Measurements from ENCODE around the genes FBXW8, FBXO21 and CCDC60.

GRCh38 chr12:116002657-116003344 is 274.7 kb downstream of the MED13L start:
- PRO-cap, result no peak
- CAGE, long polyA plus RNA, result no peak

GRCh38 chr12:116123130-116124265 is 154.0 kb downstream of the MED13L start:
- PRO-cap, result no peak
- CAGE, long polyA plus RNA, result no peak

DNA sequence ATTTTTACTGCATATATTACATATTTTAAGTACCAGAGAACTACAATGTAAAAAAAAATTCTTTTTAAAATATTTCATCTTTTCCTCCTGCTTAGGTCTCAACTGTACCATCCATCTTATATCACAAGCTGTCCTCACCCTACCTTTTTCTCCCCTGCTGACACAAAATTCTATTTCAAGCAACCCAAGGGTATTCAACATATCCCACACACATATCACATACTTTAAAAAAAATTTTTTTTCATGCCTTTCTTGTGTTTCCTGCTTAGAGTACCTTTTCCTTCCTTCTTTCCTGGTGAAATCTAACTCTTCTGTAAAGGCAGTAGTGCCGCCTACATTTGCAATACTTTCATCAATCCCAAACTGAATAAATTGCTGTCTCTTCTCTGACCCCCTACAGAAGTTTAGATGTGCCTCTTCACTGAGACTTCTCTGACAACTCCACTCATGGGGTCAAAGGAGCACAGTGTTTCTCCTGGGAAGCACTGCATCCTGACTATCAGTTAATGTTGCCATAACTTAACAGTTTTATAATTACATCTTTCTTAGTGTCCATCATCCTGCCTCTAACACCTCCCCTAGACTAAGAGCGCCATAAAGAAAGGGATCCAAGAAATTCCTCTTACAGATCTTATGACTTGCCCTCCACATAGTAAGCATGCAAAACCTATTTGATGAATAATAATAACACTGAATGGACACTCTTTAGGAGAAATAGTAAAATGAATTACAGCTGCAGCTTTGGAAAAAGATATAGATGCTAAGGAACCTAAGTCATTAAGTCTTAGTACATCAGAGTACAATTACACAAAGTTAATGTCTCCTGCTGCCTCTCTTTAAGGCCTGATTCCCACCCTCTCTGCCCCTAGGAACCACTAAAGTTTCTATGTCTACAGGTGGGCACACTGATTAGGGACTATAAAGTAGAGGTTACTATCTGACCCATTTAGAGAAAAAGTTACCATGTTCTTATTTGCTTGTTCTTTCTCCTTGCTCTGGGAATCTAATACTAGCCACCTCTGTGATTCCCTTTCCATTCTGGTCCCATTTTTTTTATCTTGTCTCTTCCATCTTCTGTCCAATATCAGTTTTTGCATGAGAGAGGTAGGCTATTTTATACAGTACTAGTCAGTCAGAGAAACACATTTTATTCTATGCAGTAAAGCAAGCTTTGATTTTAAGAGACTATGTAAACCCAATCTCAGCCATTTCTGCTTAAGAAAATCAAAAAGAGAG is 79.0 kb downstream of the MED13L start:
- PRO-cap, result no peak
- CAGE, long polyA plus RNA, result no peak

DNA sequence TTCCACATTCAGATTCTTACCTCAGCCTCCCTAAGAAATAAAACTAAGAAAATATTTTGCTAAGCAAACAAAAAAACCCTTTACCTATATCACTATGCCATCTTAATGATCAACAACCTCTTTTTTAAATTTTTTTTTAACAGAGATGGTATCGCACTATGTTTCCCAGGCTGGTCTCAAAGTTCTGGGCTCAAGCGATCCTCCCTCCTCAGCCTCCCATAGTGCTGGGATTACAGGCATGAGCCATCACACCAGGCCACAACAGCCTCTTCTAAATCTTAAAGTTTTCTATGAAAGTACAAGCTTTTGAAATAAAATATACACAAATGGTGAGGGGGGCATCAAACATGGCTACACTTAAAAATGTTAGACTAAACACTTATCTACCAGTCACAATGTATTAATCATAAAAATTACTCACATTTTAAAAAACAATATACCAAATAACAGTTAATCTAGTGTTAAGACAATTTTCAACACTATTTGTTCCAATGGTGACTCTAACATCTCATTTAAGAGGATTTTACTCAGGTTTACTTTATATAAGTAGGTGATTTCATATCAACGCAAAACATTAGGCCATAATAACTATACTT is 48.6 kb downstream of the MED13L start:
- PRO-cap, result no peak
- CAGE, long polyA plus RNA, result no peak

- PRO-cap, result no peak
- CAGE, long polyA plus RNA, result no peak
Observed at GRCh38 chr12:116264514-116265375, 12.7 kb downstream of the MED13L start.

DNA sequence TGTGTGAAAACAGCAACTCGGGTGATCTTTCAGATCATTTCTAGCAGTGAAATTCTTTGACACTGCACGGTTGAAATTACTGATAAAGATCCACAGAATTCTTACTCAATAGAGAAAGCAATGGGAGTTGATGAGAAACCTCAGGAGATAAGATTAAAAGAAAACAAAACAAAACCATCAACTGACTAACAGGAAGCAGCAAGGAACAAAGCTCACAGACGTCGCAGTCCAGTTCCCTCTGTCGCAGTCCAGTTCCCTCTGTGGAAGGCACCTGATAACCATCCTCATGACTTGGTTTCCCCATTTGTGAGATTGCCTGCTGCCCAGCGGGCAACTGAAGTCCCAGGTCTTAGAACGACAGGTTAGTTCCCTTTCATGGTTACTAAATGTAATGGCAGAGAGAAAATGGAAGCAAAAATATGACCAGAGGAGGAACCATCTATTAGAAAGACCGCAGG is 4.9 kb upstream of the MED13L start:
- PRO-cap, result no peak
- CAGE, long polyA plus RNA, result no peak

GRCh38 chr12:116325296-116325586 is 47.7 kb upstream of the MED13L start:
- PRO-cap, result no peak
- CAGE, long polyA plus RNA, result no peak

DNA sequence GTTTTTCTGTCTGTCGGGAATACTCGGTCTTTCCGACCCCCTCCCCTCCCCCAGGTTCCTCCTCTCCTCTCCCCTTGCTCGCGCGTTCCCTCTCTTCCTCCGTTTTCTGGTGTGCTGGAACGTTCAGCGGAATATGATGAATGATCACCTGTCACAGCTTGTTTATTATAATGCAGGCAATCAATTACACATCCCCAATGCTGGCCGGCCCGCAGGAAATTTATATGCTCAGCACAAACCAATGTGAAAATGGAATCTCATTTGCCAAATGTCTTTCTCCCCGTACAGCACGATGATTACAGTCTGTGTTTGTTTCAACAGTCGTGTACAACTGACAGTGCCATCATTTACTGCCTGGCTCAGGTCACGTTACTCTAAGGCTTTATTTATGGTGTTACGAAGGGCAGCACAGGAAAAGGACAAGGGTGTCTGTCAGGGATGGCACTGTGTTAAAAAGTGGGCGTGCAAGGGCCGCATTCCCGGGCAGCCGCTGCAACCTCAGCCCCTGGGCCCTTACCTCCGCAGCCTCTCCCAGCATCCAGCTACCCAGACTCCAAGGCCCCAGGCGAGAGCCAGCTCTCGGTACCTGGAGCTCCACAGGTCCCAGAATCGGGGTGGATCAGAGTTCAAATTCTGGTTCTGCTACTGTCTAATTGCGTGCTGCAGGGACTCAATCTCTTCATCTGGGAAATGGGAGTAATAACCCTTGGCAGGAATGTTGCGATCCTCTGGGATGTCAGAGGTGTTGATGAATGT is 24.6 kb upstream of the MAP1LC3B2 start:
- PRO-cap, result no peak
- CAGE, long polyA plus RNA, result no peak

- PRO-cap, result no peak
- CAGE, long polyA plus RNA, result no peak
Observed at GRCh38 chr12:116539139-116539658, 20.0 kb upstream of the MAP1LC3B2 start.

- PRO-cap, result unidirectional peak, plus-strand start at chr12:116910980
- CAGE, long polyA plus RNA, result no peak
Observed at GRCh38 chr12:116910535-116911723, at the start of gene FBXW8. FBXW8 (plus strand) TSS chr12:116910950.

GRCh38 chr12:117032164-117033373 is 66.6 kb downstream of the TESC start:
- PRO-cap, result no peak
- CAGE, long polyA plus RNA, result no peak

GRCh38 chr12:117052631-117053207 is 46.5 kb downstream of the TESC start:
- PRO-cap, result no peak
- CAGE, long polyA plus RNA, result no peak

DNA sequence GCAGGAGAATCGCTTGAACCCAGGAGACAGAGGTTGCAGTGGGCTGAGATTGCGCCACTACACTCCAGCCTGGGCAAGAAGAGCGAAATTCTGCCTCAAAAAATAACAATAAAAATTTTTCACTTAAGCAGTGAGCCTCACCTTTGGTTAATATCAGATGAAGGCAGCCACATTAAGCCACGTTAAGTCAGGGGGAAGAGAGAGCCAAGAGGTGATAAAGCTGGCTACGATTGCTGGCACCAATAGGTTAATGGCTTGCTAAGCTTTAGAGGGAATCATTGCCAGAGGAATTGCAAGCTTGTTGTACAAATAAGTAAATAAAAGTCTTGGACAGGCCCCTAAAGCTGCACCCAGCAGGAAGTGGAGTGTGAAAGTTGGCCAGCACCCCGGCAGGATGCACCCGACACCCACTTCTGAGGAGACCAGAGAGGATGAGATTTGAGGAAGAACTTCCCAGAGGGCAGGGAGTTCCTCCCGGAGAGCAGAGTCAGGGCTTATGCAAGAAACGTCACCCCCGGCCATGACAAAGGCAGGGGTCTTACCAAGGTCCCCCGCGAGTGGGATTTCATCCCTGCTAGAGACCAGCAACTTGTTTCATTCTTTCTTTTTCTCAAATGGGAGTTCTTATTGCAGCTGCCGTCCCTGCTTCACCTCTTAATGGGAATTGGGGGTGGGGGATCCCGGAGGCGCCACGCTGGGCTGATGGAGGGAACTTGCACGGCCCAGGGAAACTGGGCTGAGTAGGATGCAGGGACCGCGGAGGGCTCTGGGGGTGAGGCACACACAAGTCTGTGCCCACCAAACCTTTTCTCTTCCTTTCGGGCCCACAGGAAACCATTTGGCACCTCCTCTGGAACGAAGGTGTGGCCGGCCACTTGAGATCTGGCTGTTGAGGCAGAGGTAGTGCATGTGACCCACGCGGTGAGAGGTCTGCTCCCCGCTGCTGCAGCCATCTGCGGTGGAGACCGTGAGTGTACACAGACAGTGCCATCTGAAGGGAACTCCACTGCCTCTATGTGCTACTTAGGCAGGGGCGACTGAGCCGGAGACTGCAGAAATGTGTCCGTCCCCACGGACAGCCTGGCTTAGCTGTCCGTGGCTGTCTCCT is 41.7 kb upstream of the TESC start:
- PRO-cap, result no peak
- CAGE, long polyA plus RNA, result no peak

DNA sequence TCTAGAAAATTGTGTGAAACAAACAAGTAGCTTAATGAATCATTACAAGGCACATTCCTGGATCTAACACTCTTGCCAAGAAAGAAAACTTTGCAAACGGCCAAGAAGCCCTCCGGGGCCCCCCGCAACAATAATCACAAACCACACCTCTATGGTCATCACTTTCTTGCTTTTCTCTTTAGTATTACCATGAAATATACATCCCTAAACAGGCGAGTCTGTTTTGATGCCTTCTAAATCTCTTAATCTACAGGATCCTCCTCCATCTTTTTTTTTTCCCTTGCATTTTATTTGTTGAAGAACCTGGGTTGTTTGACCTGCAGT is 11.1 kb downstream of the FBXO21 start:
- PRO-cap, result no peak
- CAGE, long polyA plus RNA, result no peak

- PRO-cap, result bidirectional peak, plus-strand start at chr12:117190622, minus-strand start at chr12:117190471
- CAGE, long polyA plus RNA, result no peak
Observed at GRCh38 chr12:117190132-117190882, at the start of gene FBXO21. FBXO21 (minus strand) TSS chr12:117190470.

DNA sequence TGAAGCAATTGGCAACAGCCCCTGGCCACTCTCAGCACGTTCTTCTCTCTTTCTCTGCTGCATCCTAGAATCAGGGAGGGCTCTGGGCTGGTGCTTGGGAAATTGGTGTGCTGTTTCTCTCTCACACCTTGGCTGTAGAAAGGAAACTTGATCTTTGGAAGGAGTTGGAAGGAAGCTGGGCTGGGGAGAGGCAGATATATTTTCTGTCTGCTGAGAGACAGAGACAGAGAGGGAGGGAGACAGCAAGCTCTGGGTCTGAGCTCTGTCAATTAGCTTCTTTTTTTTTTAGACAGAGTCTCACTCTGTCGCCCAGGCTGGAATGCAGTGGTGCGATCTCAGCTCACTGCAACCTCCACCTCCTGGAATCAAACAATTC is 27.3 kb downstream of the NOS1 start:
- PRO-cap, result no peak
- CAGE, long polyA plus RNA, result no peak

DNA sequence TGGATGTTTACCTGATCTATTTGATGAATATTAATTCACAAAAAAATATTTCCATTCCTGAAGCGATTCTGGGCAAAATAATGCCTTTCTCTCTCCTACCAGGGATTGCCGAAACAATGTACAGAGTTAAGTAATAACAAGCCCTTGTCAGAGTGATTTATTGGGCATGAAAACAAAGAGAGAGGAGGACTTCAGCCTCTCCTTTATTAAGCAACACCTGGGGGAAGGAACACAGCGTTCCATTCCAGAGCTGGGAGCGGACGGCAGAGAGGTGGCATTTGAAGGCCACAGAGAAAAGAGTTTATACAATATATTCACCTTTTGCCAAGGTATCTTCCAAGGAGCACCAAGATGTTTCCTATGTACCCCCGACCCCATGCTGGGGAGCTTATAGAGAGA is 165.8 kb downstream of the KSR2 start:
- PRO-cap, result no peak
- CAGE, long polyA plus RNA, result no peak

DNA sequence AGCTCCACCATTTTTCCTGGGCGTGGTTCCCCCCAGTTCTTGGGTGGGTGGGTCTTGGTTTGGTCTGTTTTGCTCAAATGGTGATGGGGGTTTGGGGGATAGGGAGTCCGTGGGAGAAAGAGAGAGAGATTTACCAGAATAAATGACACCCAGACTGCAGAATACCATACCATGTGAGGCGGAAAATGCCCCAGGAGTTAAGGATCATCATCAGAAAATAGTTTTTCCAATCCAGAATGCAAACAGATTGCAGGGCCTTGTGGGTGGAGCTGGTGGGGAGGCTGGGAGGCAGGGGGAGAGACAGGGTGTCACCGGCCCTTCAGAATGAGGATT is 55.7 kb downstream of the SRRM4 start:
- PRO-cap, result no peak
- CAGE, long polyA plus RNA, result no peak

GRCh38 chr12:119157399-119157769 is 21.3 kb upstream of the HSPB8 start:
- PRO-cap, result no peak
- CAGE, long polyA plus RNA, result no peak

DNA sequence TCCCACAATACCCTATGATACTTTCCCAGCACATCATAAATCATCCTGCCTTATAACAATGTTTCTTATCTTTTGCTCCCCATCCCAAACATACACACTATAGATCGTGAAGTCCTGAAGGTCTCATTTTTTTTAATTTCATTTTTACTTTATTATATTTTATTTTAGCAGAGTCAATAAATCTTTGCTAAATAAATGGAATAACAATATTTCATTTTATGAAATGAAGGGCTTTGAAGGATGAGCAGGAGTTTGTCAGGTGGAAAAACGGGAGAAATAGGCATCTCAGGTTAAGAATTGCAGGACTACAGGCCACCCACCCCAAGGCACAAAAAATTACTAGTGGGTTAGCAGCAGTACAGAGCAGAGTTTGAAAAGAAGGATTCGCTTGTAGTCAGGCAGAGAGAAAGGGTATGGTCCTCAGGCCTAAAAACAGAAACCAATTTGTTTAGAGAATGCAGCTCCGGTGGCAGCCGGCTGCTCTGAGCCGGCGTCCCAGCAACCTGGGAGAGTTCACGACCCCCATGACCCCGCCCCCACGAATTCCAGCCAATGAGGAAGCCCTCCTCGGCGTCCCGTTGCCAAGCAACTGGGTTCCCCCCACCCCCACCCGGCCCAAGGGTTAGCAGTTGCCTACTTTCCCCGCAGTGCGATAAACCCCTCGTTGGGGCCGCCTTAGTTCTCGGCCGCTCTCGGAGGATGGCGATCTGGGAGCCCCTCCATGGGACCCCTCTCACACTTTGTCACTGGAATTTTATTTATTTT is at the start of gene CCDC60:
Gene CCDC60 (plus strand): TSS at position 645 of the 765 bp plus-strand sequence.
- PRO-cap, result unidirectional peak, minus-strand start at position 280 of the sequence
- CAGE, long polyA plus RNA, result no peak

Data from B cell (primary cell).